CD14-positive monocyte (primary cell): ENCODE measurements around a stretch of chr7.

DNA sequence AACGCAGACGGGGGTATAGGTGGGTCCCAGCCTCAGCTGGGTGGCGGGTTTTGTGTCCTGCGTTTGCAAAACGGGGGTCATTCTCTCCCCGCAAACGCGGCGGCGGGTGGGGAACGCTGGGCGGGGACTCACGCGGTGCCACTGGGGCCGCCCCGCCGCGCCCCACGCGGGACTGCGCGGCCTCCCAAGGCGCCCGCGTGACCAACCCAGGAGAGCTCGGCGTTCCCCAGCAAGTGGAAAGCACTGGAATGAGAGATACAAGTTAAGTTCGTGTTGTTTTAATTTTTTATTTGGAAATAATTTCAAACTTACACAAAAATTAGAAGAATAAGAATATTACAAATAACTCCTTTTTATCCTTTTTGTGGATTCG, 898 bp upstream of the VIPR2 start:
- CAGE, long polyA plus RNA: no peak

DNA sequence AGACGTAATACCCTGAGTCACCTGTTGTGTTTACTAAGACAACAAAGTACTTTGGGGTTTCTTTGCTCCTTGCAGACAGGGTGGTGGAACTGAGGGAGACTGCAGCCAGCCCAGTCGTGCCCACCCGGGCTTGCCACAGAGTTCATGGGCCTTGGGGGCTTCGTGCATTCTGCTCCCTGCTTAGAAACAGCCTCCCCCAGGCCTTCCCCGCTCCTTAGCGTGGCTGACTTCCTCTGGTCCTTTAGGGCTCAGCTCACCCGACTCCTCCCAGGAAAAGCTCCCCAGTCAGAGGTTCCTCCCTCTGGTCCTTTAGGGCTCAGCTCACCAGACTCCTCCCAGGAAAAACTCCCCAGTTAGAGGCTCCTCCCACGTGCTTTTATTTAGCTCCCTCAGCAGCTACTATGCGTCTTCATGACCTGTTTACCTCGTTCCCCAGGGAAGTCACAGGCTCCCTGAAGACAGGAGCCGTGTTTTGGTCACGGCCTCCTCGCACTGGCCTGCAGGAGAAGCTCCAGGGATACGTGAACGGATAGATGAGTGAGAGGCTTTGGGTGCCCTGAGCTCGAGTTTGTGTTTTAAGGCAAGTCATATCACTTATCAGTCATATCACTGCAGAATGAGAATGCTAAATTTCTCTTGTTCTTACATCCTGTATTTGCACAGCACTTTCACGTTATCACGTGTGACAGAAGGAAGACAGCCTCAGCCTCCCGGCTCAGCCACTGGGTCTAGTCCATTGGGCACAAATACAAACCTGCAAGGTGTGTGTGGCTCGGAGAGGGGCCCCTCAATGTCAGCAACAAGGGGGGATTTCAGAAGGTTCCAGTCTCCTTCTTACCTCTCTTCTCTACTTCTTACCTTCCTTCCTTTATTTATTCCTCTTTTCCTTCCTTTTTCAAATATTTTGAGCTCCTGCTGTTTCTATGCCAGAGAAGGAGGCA, 52.7 kb upstream of the VIPR2 start:
- CAGE, long polyA plus RNA: no peak

DNA sequence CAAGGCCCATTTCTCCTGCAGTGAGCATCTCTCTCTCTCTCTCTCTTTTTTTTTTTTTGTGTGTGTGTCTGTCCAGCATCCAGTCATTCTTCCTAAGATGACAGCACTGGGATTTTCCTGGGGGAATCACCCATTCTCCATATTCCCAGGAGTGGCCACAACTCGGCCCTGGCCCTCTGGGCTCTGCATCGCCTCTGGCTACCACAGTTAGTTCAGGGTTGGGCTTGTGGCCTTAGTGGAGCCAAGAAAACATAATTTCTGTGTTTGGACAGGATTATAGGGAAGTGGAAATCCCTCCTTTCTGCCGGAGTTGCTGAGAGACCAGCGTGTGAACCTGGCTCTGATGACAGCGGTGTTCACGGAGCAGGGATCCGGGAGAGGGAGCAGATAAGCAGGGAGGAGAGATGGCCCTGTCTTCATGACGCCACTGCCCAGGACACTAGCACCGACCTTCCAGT, 66.8 kb upstream of the VIPR2 start:
- CAGE, long polyA plus RNA: no peak